Retinal pigment epithelial cell (primary cell): ENCODE measurements around the genes SAT1, SUPT20HL2 and MAGEB2.

GRCh38 chrX:20314938-20315628, 48.4 kb upstream of the RPS6KA3 start:
- RRBS = no CpG with 5 or more reads among the region's 5 CpGs

DNA sequence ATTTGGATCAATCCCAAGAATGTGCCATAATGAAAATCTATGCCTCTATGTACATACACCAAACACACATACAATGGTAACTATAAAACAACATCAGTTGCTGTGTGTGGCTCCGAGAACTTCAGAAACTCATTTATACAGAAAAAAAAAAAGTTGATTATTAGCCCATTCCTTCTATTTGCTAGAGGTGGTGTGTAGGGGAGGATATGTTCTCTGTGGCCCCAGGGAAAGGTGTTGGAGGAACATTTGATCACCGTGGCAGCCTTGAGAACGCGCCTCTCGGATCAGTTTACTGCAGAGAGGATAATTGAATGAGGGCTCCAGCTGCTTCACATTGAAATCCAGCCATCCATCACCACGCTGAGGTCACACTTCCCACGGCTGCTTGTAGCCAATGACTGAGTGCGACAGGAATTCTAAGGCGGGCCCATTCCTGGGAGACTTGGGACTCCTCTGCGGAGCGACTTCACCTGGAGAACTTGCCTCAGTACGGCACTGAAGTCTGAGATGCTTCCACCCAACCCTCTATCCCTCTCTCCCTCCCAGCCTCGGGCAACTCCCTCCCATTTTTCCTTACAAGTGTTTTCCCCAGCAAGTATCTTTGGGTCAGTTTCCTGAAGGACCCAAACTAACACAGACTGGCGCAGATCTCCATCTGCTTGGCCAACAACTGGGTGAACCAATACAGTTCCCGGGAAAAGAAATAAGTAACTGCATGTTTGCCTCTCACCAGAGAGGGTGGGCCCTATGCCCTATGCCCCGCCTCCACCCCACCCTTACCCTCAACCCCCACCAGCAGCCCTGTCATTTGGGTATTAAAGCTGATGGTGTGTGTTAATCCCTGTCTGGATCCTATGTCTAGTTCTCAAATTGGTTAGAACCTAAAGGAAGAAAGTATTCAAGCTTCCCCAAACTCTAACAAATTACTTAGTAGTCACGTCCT, 19.3 kb downstream of the SMPX start:
- RRBS = no CpG with 5 or more reads among the region's 17 CpGs

DNA sequence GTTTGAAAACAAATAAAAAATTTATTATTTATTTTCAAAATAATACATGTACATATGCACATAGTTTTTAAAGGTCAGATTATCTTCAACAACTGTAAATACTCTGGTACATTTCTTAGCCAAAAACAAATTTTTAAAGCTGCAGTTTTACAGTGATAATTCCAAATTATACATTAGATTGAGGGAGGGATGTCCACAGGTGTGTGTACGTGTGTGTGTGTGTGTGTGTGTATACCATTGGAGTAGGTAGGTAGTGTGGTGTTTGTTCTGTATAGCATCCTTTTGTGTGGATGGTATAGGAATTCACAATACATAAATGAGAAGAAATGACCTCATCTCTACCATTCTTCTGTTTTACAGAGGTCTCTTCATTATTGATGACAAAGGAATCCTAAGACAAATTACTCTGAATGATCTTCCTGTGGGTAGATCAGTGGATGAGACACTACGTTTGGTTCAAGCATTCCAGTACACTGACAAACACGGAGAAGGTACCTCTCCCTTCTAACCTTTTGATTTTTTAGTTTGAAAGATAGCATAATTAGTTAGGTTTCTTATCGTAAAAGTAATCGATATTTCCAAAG, 14.8 kb downstream of the PRDX4 start:
- RRBS = no CpG with 5 or more reads among the region's 5 CpGs

GRCh38 chrX:23782377-23783647, at the start of gene SAT1:
TSS of gene SAT1 (plus strand) at chrX:23783173.
- RRBS = 11% methylated on average over 34 of the region's 68 CpGs

DNA sequence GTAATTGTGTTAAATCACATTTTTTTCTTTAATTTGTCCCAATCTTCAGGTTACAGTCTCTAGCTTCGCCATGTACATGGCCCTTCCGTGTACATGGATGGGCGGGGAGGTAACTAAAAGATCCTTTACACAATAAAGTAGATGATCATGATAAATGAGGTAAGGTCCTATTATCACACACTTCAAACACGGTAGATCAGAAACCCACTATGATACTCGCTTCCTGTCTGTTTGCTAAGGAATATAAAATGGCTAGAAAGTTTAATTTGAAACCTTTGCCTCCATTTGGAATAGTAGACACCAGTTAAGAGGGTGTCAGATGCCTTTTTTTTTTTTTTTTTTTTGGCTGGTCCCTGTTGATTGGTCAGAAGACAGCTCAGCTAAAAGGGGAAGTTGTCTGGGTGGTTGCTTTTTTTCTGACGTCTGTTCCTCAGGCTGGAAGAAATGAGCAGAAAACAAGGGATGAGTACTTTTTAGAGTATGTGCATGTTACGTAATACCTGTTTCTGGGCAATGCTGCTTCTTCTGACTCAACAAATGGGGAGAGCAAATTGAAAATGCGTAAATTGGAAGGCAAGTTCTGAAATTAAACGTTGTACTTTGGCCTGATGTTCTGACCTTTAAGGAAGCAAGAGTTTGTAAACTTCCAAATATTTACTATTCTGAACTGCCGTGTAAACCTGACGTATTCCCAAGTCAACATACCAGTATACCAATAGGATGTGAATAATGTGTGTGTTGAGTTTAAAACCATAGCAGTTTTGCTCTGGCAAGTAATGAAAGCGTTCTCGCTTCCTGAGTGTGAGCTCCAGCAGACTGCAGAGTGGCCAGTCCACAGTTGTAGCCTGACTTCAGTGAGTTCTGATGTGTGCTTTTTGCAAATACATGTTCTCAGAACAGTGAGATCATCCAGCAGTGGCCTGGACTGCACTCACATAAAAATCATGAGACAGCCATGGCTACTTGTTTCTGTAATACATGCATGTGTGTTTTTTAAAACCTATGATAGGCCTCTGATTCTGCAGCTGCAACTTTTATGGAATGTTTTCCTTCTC, 1.6 kb downstream of the SAT1 start:
- RRBS = no CpG with 5 or more reads among the region's 13 CpGs

- RRBS = 9% methylated on average over 8 of the region's 20 CpGs
These were observed 1.9 kb downstream of the KLHL15 start for GRCh38 chrX:24025215-24025398.

- RRBS = 1% methylated on average over 49 of the region's 101 CpGs
These were observed 611 bp downstream of the ZFX start for GRCh38 chrX:24149907-24150772.

GRCh38 chrX:24190400-24191028, 41.0 kb downstream of the ZFX start:
- RRBS = no CpG with 5 or more reads among the region's 2 CpGs

- RRBS = no CpG with 5 or more reads among the region's 42 CpGs
These were observed at the start of gene SUPT20HL2 for GRCh38 chrX:24313785-24314252. TSS of gene SUPT20HL2 (minus strand) at chrX:24314069.

DNA sequence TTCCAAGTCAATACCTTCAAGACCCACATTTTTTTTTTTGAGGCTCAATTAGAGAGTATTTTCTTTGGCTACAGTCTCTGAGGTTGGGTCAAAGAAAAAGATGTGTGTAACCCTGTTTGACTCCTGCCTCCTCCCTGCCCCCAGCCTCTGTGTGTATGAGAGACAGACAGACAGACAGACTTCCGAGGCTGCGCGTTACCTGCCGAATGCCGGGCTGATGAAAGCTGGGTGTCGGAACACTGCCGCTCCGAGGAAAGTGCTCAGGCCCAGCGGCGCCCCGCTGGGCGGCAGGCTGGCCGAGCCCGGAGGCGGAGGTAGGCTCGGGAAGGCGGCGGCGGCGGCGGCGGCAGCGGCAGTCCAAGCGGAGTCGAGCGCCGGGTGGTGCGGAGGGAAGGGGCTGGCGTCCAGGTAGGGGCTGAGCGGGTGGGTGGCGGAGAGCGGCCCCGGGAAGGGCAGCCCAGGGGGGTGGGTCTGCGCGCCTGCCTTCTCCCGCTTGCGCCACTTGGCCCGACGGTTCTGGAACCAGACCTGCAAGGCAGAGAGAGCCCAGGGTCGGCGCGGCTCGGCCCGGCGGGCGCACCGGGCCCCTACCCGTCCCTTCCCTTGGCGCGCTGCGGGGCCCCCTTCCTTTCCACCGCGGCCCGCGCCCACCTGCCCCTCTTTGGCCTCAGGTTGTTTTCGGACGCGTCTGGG, 8.7 kb downstream of the ARX start:
- RRBS = 13% methylated on average over 27 of the region's 58 CpGs

- RRBS = 16% methylated on average over 11 of the region's 75 CpGs
These were observed 2.9 kb downstream of the ARX start for GRCh38 chrX:25012696-25013448.

DNA sequence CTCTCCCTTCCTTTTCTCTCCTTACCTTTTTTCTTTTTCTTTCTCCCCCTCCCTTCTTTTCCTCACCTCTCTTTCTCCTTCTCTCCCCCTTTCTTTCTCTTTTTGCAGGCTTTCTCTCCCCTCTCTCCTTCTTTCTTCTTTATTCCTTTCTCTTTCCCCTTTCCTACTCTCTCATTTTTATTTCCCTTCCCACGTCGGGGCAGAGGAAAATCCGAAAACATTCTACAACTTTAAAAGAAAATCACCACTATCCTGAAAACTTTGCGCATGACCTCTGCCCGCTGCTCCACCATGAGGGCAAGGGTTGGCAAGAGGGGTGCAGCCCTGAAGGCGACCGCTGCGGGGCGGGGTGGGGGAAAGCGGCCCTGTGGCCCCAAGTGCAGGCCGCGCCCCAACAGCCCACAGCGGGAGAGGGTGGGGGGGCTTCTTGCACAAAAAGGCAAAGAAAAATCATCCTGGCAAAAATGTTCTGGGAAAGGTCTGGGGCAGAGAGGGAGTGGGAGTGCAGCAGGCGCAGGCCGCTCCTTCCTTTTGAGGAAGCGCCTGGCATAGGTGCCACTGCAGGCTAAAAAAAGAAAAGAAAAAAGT, 1.6 kb downstream of the ARX start:
- RRBS = no CpG with 5 or more reads among the region's 16 CpGs

DNA sequence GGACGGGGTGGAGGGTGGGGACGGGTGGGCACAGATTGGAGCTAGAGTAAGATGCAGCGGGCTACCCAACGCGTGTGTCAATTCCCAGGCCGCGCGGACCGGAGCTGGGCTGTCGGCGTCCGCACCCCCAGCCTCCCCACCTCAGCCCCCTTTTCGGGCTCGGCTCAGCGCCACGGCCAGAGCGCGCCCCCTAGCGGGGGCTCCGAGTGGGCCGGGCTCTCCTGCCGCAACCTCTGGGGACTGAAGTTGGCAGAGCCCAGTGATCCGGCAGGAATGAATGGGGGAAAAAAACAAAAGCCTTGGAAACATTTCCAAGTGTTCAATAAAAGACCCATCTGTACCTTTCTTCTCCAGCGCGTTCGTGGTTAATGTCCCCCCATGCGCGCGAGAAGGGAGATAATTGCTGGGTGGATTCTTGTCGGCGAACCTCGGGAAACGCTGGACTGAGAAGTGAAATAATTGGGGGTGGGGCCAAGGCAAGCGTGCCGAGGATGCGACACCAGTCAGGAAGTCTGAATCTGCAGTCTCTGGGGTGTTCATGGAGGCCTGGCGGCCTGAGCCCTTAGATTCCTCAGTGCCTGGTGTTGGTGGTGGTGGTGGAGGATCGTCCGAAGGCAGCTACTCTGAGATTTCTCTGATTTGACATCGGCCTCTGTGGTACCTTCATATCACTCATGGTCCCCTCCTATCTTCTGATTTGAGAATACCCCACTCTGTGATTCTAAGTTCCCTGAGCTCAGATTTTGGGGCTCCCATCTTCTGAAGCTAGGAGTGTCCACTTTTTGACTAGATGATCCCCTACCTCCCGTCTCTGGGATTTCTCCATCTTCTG, 5.3 kb upstream of the ARX start:
- RRBS = 16% methylated on average over 4 of the region's 41 CpGs

DNA sequence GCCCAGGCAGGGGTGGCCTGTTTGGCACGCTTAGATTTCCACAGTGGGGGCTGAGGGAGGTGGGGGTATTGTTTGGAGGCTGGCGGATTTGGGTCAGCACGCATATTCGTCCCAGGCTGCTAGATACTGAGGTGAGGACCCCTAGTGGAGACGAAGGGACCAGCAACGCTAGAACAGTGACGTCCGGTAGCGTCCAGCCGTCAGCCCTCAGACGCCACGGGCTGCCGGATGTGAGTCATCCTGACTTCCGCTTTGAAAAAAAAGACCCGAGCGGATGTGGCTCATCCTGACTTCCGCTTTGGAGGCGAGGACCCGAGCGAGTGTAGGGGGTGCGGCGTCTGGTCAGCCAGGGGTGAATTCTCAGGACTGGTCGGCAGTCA, at the start of gene MAGEB2:
Gene MAGEB2 (plus strand): TSS at position 290 of the 380 bp plus-strand sequence.
- RRBS = 89% methylated on average over 6 of the region's 23 CpGs

DNA sequence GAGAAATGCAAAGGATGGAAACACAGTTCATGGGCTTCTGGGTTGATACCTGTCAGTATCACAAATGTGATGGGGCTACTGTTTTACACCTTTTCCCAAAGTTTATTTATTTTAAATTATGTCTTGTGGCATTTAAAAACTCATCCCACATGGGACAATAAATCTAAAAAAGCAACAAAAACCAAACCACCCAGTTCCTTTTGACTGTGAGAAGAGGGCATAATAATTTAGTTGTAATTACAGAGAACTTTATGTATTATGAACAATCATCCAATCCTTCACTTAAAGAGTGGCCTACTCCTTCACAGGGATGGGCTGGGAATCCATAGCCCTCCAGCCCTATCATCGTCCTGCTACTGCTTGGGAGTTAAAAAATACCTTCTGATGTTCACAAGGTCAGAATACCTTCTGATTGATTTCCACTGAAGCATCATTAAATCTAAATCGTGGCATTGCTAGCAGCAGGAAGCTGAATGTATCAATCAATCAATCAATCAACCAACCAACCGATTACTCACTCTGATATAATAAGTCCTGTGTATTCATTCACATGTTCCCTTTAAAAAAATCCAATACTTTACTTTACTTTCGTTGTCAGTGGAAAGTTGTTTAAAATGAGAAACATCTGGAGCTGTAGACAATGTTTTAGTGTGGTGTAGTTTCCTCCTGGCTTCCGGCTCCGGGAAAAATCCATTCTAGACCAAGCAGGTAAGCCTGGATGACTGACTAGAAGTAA, 48.7 kb upstream of the FTHL17 start:
- RRBS = no CpG with 5 or more reads among the region's 6 CpGs

GRCh38 chrX:31265421-31265873, 193.6 kb upstream of the FTHL17 start:
- RRBS = no CpG with 5 or more reads among the region's 7 CpGs

- RRBS = no CpG with 5 or more reads among the region's 5 CpGs
These were observed 862.9 kb upstream of the FTHL17 start for GRCh38 chrX:31934724-31935137.

GRCh38 chrX:32491406-32491605, 720.0 kb downstream of the DMD start:
- RRBS = no CpG with 5 or more reads among the region's 2 CpGs

DNA sequence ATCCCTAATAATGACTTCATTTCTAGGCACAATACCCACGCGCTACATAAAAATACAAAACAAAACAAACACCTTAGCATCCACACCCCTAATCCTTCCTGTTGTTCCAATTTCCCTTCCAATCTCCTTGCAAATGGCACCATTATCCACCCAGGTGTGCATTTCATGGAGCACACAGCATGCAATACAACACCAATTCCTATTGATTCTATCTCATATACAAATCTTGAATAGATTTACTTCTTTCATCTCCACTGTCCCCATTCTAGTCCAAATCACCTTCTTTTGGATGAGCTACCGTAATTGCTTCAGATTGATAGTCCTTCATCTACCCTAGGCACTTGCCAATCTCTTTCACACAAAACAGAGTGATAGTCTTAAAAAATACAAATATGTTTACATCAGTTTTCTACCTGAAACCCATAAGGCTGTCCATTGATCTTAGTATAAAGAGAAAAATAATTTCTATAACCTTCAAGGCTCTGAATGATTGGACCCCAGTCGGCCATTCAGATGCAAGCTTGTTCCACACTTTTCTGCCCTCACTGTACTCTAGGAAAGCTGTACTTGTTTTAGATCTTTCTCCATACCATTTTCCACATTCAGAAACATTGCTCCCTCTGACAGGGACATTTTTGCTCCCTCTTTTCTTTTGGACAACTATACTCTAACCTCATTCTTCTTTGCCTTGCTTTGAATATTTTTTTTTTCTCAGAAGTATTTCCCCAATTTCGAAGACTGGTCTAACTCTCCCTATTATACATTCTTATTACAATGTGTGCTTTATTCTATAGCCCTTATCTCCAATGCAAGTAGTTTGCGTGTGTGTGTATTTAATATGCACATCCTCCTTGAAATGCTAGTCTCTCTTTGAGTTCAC, 7.3 kb downstream of the DMD start:
- RRBS = no CpG with 5 or more reads among the region's 6 CpGs

GRCh38 chrX:33339270-33339600, 127.9 kb upstream of the DMD start:
- RRBS = no CpG with 5 or more reads among the region's 8 CpGs